ENCODE measurements around a stretch of chr7.

DNA sequence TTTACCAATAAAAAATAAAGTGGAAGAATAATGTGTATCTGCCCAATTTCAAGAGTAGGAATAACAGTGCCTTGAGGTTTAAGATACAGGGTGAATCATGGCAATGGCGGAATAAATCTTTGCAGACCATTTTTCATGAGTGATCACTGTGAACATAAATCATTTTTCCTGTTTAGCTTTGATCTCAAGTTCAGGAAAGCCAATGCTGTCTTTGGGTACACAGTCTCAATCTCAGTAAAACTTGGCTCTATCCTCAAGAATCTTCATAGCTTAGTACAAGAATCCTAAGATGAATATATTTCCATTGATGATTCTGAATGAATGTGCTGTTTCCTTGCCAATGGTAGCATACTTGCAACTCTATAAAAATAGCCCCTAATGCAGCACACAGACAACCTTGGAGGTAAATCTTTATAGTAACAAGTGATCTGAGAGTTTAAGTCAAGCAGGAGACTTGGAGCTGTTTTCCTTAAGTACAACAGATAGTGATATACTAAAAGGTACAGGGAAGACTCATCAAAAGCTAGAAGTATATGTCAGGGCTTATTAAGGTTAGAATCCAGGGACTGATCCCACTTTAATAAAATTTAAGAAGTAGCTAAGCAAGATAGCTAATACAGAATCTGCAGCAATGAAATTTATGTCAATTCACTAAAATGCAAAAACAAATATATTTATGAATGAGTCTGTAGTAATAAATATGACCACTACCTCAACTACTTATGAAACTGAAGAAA lies 6.7 kb downstream of the NAMPT start:
- PRO-cap, result no peak

DNA sequence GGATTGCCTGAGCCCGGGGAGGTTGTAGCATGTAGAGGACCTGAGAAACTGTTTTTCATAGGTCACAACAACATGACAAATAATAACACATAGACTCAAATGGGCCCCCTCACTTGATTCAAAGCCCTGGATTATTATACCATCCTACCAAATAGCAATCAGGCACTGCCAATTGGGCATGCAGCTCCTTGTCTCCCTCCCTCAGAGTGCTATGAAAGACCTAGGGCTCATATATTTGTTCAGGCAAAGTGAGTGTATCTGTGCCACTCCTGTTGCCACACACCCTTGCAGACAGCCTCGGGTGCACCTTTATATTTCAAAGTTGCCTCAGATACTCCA lies 2.9 kb upstream of the NAMPT start:
- PRO-cap, result unidirectional peak, minus-strand start at position 208 of the sequence

DNA sequence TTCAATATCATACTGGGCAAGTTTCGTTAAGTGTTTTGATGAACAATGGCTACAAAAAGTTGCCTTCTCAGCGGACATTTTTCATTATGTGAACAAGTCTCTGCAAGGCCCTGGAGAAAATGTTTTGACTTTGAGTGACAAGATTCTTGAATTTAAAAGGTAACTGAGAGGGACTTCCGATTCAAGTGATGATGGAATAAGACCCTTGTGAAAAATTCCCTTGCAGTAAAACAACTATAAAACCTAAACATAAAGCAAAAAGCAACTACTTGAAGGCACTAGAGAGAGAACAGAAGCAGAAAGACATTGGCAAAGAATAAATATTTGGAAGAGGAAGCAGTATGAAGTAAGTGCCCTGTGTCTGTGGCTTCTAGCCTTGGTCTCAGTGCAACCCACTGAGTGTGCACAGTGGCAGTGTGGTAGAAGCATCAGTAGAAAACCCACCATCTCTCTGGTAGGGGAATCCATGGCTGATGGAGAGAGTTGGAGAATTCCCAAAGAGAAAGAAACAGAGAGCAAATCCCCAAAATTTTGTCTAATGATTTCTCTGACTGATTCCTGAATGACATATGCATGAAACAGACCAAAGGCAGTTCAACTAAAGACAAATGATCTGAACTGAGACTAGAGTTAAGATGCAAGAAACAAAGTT lies 62.7 kb upstream of the NAMPT start:
- PRO-cap, result no peak

DNA sequence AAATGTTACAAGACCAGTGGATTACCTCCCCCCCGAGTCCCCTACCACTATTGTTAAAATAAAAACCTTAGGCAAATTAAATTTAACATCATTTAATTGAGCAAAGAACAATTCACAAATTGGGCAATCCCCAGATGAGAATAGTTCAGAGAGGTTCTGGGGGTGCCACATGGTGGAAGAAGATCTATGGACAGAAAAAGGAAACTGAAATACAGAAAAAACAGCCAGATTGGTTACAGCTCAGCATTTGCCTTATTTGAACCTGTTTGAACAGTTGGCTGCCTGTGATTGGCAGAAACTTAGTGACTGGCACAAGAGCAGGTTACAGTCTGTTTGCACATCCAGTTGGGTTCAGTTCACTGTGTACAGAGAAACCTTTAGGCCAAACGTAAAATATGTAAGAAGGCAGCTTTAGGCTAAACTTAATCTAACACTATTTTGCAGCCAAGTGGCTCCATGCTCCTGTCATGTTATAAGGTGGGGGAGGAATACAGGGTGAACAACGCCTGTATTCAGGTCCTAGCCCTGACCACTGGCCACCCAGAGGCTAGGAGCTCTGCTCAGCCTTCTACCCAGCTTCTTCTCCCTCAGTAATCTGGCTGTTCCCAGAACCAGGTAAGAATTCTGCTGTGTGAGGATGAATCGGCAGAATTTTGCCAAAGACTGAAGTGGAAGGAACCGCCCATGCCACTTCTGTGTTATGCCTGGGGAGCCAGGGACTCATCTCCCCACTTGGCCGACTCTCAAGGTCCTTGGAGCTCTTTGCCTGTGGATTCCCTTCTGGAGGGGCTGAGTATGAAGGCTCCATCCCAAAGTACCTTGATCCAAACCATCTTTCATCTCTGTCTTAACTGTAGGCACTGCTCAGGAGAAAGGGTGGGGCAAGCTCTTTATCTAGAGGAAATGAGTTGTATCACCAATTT lies 164.2 kb upstream of the NAMPT start:
- PRO-cap, result no peak

- PRO-cap, result no peak
Measured at GRCh38 chr7:106530080-106530596, 130.8 kb downstream of the CCDC71L start.

GRCh38 chr7:106867749-106868949 lies 3.1 kb downstream of the PIK3CG start:
- PRO-cap, result no peak

DNA sequence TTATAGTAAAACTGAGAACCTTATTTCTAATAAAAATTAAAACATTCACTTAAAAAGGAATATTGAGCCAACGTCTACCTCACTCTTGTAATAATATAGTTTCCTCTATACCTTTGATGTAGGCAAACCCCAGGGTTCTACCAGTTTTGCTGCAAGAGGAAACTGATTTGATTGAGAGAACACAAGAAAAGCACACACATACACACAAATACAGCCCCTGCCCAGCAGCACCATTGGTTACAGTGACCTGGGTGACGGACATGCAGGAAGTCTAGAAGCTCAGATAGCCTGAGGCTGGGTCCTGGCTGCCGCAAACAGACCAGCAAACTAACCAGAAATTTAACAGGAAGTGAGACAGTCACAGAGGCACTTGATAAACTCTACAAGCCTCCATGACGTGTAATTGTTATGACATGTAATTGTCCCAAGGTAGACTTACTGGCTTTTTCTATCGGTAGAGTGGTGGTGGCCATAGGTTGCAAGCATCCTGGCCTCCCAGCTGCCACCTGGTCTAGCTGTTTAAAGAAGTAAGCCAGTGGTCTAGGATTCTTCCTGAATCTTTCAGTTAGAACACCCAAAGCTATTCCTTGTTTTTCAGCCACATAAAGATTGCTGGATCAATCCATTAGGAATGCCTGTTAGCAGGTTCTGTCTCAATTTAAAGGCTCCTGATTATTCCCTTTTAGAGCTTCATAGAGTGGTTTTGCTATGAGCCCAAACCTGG lies 58.9 kb downstream of the PRKAR2B start:
- PRO-cap, result no peak

- PRO-cap, result no peak
Measured at GRCh38 chr7:107193213-107194158, 24.7 kb downstream of the HBP1 start.

- PRO-cap, result no peak
Measured at GRCh38 chr7:107234486-107234720, 65.6 kb downstream of the HBP1 start.

DNA sequence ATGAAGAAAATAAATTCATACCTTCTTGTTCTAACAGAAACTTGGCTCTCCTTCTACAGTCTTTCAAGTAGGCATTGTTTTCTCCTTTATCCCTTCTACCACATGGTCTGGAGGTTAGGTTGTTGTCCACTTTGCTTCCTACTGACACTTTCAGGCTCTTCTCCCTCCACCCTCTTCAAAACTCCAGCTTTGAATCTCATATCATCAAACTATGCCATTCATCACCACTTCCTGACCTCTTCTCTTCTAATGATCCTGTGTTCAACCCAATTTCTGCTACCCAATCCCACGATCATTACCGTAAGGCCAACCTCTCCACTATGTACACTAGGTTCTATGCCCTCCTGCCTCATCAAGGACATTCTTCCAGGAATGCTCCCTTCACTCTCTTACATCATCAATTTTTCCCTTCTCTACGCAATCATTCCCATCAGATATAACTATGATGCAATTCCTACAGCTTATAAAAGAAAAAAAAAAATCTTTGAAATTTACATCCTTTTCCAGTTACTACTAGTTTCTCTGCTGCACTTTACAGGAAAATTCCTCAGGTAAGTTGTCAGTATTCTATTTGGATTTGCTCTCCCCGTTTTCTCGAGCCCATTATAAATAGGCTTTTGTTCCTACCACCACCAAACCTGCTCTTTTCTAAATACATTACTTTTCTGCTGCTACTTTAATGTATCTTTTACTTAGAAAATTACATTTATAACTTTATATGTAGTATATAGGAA lies 30.9 kb upstream of the GPR22 start:
- PRO-cap, result no peak

DNA sequence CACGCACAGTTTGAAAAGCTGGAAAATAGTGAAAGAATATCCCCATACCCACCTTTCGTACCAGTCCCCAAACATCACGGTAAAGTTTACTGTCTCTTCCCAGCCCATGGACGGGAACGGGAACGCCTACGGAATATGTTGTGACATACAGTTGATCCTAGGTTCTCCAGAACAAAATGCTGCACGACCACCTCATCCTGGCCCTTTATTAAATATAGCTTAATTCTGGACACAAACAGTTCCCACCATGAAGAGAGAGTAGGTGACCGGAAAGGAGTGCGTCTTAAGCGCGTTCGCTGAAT lies 462 bp upstream of the BCAP29 start:
- PRO-cap, result no peak

- PRO-cap, result no peak
Measured at GRCh38 chr7:107905338-107905892, 14.4 kb downstream of the DLD start.

- PRO-cap, result bidirectional peak, plus-strand start at chr7:108002211, minus-strand start at chr7:108002175
Measured at GRCh38 chr7:108001853-108002614, 927 bp downstream of the LAMB1 start.

DNA sequence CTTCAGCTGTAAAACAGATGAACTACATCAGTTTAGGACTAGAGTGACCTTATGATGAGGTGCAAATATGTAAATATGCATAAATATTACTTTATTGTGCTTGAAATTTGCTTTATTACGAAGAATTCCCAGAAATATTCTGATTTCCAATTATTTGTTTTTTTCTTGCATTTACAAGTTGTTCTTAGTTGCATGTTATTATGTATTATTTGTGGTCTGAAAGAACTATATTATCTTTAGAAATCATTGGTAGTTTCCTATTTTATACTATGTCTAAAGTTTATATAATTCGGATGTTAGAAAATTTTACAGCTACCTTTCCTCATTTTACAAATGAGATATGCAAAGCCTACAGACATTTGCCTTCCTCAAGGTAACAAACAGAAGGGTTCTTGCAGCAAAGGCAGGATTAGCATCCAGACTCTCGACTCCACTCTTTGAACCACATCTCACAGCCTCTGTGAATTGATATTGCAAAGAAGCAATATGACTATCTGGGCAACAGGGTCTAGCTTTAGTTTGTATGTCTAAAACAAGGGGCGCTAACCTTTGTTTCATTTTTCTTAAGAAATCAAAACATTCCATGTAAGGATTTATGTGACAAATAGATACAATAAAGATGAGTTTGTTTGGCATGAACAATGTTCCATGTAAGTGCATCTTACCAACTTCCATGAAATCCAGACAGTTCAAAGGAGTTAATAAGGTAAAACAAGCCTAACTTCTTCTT lies 14.4 kb upstream of the NRCAM start:
- PRO-cap, result no peak

DNA sequence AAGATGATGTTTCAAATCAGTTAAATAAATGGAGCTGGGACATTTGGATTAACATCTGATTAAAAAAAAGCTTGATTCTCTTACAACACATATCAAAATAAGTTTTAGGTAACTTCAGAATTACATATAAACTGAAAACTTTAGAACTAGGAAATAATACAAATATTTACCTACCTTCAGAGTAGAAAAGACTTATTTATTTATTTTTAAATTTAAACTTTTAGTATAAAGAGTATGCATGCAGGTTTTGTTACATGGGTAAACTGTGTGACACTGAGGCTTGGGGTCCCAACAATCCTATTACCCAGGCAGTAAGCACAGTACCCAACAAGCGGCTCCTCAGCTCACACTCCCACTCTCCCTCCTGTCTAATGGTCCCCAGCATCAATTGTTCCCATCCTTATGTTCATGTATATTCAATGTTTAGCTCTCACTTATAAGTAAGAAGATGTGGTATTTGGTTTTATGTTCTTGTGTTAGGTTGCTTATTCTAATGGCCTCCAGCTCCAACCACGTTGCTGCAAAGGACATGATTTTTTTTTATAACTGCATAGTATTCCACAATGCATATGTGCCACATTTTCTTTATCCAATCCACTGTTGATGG lies 31.8 kb downstream of the PNPLA8 start:
- PRO-cap, result no peak

DNA sequence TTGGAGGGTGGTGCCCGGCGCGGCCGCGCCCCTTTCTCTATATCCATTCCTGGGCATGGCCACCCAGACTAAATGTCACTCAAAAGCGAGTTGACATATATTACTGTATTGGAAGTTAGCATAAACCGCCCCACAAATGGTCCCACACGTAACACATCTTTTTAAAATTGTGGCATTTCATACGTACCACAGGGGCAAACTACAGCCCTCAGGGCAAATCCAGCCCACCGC lies 586 bp upstream of the PNPLA8 start:
- PRO-cap, result no peak

DNA sequence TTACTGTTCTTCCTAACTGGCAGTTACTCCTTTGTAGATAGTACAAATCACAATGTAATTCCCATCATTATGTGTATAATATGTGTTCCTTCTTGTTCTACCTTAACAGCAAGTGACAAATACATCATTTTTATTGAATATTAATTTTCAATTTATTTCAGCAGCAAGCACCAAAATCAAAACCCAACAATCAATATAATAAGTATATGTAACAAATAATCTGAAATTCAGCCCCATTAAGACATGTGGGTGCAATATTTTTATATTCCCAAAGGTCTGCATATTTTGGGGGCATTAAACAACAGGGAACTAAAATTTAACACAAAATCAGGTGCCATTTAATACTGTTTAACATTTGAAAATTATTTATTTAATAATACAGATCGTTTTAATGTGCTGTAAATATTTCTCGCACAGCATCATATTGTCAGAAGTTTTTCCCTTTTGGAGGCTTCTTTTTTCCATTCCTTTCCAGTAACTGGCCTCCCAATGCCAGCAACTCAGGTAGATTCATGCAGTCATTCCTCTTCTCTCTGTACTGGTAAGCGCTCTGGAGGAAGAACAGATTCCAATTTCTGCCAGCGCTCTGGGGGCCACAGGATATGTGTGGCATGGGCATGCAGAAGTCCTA lies 427.7 kb upstream of the LRRN3 start:
- PRO-cap, result no peak

GRCh38 chr7:111205400-111206222 lies 114.7 kb downstream of the LRRN3 start:
- PRO-cap, result no peak

DNA sequence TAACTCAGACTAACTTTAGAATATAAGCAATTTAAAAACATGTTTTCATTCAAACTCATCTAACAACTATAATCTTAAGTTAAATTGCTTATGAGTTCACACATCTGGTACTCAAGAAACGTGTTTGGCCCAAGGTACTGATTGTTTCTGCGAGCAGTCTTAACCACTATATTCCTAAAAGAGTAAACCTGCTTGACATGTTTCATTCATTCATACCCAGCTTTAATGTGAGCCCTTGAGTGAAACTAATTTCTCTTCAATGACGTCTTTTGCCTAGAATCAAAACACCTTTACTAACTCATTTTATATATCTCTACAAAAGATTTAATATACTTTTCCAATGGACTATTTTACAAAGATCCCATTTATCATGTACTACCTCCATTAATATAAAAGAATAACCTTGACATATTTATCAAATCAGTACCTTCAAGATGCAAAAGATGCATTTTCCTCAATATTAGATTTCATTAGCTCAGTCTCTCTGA lies 38.6 kb downstream of the IMMP2L start:
- PRO-cap, result no peak

DNA sequence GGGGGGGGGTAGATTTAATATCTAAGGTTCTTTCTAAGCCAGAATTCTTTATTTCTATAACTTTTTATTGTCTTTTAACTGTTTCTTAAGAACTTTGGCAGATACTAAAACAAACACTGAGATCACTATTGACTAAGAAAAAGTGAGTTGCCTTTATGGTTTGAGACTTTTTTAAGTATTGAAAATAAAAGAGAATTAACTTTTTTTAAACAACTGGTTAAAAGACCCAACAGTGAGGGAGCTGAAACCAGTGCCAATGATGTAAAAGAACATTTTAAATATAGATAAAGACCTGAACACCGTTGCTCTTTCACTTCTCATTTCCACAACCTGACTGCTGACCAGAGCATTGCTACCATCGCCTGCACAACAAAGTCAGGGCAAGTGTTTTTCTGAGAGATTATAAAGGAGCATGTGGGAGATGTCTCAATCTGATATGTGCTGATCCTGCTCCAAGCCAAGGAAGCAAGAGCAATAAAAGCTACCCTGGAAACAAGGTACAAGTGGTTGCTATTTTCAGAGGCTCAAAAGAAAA lies 34.8 kb downstream of the IMMP2L start:
- PRO-cap, result no peak